Bronchus fibroblast of lung (primary cell): ENCODE measurements around a stretch of chr1.

- RAMPAGE, long total RNA, result no peak
These were observed 17.0 kb downstream of the H6PD start for GRCh38 chr1:9251320-9252217.

DNA sequence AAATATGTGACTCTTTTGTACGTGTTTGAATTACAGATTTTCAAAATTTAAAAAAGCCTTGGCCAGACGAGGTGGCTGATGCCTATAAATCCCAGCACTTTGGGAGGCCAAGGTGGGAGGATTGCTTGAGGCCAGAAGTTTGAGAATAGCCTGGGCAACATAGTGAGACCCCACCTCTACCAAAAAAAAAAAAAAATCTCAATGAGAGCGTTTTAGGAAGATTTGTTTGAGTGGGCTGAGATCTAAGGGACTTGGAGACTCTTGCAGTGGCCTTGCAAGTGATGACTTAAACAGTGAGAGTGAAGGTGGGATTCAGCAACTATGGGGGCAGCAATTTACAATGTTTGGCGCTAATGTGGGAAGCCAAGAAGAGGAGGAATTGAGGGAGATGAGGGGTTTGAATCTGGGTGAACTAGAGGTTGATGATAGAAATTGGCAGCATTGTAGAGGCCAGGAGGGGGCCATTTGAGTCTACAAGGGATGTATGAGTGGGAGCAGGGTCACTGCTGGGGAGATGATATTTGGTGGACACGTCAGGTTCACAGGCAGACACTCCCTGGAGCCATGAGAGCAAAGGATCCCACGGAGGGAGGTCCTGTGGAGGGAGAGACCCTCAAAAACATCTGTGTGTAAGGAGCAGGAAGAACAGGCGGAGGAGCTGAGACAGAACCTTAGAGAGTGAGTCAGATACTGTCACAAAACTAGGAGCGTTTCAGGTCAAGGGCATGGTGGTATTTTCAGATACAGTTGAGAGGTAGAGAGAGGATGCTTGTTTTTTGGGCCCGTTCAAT lies 39.5 kb downstream of the SPSB1 start:
- RAMPAGE, long total RNA, result no peak

- RAMPAGE, long total RNA, result no peak
These were observed 70.4 kb downstream of the SPSB1 start for GRCh38 chr1:9363105-9363521.

DNA sequence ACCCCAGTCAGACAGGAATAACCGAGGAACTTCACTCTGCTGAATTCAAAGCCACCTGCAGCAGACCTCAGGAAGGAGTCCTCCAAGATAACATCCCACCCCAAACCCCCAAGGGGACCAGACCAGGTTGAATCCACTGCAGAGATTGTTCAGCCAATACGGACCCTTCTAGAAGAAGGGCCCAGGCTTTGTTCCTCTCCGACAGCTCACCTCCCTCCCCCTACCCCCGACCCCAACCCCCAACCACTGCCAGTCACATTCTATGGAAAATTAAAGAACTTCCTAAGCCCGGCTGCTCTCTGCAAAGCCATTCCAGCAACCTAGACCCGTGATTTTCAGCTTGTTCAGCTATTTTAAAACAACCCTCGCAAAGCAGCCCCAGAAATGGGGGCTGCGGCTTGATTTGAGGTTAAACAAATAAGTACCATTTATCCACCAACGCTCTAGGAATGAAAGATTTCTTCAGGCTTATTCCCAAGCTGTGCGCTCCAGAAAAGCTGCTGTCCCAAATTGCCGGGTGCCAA lies 117.3 kb upstream of the SLC25A33 start:
- RAMPAGE, long total RNA, result no peak

DNA sequence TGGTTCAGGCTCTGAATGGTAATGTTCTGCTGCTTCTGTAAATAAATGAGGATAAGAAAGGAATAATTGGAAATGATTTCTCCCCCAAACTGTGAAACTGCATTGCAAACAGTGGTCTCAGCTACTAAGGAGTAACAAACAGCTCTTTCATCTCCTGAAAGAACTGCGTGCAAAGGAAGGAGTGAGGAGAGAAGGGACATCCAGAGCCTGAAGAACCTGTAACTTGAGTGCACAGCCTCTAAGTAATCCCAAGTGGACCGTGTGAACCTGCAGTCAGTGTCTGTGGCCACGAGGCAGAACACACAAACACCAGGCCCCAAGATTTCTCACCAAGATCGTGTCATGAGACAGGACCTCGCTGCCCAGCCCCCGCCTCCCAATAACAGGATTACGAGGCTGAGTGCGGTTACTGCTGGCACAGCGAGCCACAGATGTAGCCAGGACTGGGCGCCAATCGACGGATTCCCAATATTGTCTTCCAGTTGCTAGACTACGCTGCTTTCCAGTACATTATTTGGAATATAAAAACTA lies 101.4 kb upstream of the SLC25A33 start:
- RAMPAGE, long total RNA, result no peak

DNA sequence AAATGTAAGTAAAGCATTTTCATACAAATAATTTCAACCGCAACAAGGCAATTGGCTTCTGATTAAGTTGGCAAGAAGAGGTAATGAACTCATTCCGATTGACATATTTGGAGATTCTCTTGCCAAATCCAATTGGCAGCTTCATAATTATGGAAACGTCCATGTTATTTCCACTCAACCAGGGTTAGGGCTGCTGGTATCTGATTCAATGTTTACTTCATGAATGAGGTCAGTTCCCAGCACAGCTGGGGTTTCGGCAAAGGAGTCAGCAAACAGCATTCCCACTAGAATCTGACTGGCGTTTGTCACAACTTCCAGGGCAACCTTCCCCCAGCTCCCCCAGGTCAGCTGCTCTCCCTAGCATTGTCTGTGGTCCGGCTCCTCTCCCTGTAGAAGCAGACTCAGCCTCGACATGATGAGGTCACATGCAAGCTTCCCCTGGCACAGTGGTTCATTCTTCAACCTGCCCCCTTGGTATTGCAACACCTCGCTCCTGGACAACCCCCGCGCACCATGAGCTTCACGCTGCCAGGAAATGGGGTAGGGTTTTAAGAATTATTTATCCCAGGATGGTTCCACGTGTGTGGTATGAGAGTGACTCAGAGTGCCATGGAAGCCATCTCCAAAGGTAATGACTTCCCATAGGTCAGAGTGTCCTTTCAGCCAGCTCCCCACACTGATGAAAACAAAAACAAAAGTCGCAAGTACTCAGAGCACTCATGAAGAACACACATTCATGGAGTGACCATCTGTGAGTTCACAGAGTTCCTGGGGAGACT lies 100.7 kb upstream of the SLC25A33 start:
- RAMPAGE, long total RNA, result no peak

- RAMPAGE, long total RNA, result no peak
These were observed 19.3 kb upstream of the TMEM201 start for GRCh38 chr1:9569188-9570034.

DNA sequence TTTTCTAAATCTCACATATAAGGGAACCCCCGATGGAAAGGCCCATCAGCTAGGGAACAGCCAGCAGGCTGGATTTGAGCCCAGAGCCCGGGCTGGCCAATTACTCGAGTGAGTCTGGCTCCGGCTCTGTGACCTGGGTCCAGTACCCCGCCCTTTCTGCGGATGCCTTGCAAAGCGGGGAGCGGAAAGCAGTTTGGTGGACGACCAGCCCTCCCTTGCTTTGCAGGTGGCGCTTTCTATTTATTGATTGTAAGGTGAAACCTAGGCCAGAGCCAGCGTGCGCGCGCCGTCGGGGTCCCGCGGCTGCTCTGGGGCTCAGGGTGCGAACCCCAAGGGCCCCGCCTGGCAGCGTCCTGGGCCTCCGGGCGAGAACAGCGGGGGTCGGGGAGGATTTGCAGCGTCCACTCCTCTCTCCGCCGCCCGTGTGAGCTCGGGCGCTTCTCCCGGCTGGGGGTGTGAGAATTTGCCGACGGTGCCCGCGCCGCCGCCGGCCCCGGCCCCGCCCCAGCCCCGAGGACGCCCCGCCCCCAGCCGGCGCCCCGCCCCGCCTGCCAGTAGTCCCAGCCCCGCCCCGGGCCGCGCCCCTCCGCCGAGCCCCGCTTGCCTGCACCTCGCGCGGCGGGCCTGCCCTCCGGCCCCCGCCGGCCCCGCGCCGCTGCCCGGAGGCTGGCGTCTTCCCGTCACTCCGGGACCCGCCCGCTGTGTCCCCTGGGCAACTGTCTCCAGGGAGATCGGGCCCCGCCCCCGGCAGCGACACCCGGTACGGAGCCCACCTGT lies 37.6 kb downstream of the PIK3CD start:
- RAMPAGE, long total RNA, result no peak

GRCh38 chr1:9728993-9729916 lies 77.7 kb downstream of the PIK3CD start:
- RAMPAGE, long total RNA, result no peak

GRCh38 chr1:10034495-10034851 lies 1.7 kb downstream of the UBE4B start:
- RAMPAGE, long total RNA, result no peak

- RAMPAGE, long total RNA, result no peak
These were observed 43.3 kb downstream of the KIF1B start for GRCh38 chr1:10253399-10254321.

DNA sequence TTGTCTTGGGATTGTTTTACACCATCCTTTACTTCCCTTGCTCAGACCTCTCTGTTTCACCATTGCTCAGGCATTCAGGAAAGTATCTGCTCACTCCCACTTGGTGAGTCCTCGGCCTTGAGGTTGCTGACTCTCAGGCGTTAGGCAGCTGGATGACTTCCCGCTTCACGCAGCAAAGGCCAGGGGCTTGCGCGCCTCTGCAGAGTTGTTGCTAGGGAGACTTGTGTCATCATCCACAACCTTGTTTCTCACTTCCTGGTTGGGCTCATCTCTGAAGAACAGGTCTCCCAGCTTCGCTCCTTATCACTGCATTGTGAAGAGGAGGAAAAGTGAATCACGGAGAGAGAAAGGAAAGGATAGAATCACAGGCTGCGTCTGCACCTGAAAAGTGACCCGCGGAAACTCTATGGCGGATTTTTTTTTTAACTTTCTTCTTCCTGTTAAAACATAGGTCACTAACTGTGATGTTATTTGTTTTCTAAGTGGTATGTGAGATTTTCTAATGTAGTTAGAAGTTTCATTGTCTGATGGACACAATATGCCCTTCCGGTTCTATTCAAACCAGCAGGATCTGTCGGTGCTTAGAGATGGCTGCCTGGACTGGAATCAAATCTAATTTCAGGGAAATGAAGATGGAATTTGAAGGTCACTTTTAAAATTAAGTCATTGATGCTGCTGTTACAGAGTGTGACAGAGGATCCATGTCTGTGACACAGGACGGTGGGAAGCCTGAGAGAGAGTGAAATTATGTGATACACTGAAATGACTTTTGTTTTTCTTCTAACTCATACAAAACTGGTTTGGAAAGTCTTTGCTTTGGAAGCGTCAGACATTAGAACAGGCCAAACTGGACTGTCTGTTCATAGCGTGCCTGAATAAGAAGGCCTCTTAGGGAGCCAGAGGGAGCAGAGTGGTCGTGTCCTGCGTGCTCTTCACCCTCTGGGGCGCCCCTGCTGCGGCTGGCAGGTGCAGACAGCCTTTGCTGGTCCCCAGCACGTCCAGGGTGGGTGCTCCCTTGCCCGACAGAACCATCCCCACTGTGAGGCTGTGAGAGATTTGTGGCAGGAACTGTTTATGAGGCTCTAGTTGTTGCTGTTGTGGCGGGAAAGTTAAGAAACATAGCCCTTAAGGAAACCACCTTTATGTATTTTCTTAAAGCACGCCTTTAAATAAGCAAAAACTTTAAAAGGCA lies 20.0 kb upstream of the PGD start:
- RAMPAGE, long total RNA, result no peak

DNA sequence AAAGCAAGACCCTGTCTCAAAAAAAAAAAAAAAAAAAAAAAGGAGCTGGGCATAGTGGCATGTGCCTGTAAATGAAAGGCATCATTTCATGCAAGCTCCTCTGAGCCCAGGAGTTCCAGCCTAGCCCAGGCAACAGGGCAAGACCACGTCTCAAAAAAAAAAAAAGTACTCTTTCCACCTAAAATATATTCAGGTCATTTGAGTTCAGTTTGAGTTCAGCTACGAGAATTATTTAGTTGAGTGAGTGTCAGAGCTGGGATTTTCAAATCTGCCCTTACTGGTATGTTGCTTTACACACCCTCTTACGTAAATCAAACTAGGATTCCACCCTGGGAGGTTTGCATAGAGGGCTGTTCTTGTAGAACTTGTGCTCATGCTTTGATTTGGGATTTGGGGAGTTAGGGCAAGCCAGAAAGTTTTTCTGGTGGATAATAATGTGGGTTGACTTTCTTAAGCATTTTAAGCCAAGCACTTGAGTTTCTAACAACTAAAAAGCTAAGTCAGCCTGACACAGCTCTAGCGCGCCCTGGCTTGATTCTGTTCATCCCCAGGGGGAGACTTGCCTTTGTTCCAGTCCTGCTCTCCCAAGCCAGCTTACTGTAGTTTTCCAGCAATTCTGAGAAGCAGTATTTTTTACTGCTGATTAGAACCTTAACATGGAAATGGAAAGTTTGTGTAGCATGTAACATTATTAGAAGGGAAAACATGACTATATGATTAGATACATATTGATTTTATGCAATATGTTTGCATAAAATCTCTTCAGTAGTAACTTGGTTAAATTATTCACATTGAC lies 11.2 kb upstream of the PGD start:
- RAMPAGE, long total RNA, result no peak

- RAMPAGE, long total RNA, result no peak
These were observed 101.1 kb downstream of the CASZ1 start for GRCh38 chr1:10695399-10695707.

DNA sequence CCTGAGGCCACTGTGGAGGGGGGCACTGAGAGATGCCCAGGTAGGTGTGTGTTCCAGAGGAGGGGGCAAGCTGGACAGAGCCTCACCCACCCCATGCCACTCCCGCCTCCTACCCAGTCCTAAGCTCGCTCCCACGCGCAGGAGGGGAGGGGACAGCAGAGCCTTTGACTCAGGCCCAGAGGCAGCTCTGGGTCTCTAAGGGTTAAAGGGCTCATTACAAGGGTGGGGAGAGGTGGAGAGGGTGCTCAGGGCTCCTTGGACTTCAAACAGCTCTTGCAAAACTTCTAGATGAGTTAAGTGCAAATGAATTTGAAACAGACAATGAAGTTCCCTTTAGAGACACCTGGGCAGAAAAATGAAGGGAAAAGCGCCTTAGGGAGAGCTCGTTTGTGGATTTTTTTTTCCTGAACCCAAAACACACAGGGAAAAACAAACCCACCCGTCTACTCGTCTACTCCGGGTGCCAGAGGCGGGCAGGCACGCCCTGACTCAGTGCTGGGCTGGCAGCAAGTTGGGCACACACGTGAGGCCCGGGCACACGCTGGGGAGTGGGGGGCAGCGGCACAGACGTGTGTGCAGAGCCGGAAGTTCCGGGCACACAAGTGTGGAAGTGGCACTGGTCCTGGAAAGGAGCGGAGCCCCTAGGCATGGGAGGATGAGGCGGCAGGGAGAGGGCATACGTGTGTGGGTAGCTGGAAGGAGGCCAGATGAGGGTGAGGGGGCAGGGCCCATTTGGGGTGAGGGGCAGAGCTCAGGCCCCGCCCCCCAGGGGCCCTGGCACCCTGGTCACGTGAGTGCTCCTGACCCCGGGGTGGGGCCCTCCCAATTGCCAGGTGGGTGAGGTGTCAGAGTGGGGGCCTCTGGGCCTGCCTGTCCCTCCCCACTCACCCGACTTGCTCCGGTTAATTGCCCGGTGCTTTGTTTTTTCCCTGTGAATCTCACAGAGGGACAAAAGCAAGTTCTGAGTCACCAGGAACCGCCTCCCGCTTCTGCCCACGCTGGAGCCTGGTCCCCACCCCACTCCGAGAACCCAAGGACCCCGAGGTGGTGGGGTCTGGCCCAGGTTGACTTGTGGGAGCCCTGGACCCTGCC lies 80.9 kb downstream of the C1orf127 start:
- RAMPAGE, long total RNA, result no peak

DNA sequence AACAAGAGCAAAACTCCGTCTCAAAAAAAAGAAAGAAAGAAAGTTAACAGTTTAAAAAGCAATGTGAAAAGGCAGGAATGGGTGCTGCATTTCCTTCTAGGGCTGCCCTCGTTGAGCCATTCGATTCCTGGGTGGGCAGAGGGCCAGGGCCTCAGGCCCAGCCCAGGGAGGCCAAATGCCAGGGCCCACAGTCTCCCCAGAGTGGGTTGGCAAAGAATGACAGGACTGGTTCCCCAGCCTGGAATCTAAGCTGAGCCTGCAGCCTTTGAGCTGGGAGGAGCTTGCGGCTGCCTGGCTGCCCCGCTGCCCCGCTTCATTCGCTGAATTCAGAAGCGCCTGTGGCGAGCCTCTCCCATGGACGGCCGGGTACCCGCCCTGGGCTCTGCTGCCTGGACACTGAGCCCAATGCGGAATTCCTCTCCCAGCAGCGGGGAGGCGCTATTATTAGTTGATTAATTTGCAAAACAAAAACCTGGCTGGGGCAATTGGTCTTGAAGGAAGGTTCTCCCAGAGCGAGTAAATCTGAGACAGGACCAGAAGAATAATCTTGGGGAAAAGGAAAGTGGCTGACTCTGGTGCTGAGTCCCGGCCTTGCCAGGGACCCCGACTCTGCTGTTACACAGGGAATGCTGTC lies 1.7 kb downstream of the C1orf127 start:
- RAMPAGE, long total RNA, result no peak

GRCh38 chr1:11130619-11131029 lies 31.0 kb upstream of the EXOSC10 start:
- RAMPAGE, long total RNA, result no peak

- RAMPAGE, long total RNA, result no peak
These were observed 16.1 kb downstream of the MTOR start for GRCh38 chr1:11245939-11246910.

DNA sequence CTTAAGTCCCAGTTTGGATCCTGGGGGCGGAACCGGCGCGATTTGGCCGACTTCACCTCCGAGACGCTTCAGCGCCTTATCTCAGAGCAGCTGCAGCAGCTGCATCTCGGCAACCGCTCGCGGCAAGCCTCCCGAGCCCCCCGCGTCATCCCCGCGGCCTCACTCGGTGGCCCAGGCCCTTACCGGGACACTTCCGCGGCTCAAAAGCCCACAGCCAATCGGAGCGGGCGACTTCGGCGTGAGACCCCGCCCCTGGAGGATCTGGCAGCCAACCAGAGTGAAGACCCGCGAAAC lies 22.4 kb downstream of the DISP3 start:
- RAMPAGE, long total RNA, result no peak

- RAMPAGE, long total RNA, result no peak
These were observed 1.8 kb downstream of the DRAXIN start for GRCh38 chr1:11693209-11693724.